Mesenteric fat pad (tissue), 1 donor: ENCODE measurements around a stretch of chr7.

- PRO-cap, result no peak
Observed at GRCh38 chr7:148806896-148807997, 76.8 kb downstream of the EZH2 start.

- PRO-cap, result no peak
Observed at GRCh38 chr7:148811655-148812660, 72.1 kb downstream of the EZH2 start.

DNA sequence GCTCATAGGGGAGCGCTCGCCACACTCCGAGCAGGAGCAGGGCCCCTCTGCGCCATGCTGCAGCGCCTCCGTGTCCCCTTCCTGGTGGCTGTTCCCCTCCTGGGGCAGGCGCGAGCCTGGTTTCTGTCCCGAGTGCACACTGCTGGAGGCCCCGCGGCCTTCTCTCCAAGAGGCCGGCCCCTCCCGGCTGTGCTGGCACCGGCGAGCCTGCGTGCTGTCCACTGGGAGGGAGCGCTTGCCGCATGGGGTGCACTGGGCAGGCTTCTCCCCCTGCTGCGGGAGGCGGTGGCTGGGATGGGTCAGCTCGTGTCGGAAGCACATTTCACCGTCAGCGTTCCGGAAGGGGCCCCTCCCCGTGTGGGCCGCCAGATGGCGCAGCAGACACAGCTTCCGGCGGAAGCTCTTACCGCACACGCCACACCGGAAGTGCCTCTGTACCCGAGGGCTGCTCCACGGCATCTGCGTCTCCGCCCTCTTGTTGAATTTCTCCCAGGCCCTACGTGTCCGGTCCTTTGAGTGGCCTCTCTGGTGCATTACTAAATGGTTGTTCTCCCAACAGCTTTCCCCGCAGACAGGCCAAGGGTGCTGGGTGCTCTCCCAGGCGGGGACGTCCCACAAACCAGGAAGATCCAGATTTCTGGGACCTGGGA, 18.8 kb downstream of the ZNF786 start:
- PRO-cap, result no peak

DNA sequence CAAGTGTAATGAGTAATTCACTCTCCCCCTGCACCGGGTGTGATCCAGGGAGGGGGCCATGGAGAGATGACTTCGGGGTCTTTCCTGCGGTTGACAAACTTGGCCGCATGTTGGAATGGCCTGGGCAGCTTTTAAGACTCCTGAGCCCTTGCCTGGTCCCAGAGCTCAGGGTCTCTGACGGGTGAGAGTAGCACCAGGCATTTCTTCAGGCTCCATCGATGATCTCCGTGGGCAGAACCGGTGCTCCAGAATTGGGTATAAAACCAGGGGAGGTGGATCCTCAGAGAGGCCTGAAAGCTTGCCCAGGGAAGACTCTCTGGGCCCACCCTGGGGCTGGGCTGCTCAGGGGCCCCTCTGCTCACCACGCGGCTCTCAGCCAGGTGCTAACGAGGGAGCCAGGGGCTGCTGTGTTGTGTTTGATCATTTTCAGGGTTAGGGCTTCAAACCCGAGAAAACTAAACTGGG, 912 bp downstream of the ZNF282 start:
- PRO-cap, result no peak

GRCh38 chr7:149224863-149225304, 14.6 kb upstream of the ZNF212 start:
- PRO-cap, result no peak

GRCh38 chr7:149239942-149240832, 736 bp downstream of the ZNF212 start:
- PRO-cap, result no peak

GRCh38 chr7:149455069-149455837, 5.6 kb downstream of the ZNF777 start:
- PRO-cap, result no peak

GRCh38 chr7:149473738-149474109, 12.9 kb upstream of the ZNF777 start:
- PRO-cap, result no peak

GRCh38 chr7:149599351-149600173, 102.0 kb upstream of the ZNF746 start:
- PRO-cap, result no peak

GRCh38 chr7:149600556-149601124, 103.0 kb upstream of the ZNF746 start:
- PRO-cap, result no peak

DNA sequence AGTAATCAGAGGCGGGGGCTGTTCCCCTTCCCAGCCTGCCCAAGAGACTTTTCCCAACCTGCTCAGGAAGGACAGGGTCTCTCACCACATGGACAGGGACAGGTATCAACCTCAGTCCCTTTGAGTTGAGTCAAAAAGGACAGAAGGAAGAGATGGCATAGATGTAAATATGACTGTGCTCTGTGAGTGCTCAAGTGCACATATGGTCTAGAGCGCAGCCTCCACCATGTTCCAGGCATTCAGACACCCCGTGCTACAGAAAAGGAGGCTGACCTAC, 2.8 kb downstream of the ZNF467 start:
- PRO-cap, result no peak

- PRO-cap, result no peak
Observed at GRCh38 chr7:149770883-149771455, 2.4 kb downstream of the ZNF467 start.

GRCh38 chr7:149972565-149972947, 98.8 kb downstream of the ATP6V0E2 start:
- PRO-cap, result no peak

DNA sequence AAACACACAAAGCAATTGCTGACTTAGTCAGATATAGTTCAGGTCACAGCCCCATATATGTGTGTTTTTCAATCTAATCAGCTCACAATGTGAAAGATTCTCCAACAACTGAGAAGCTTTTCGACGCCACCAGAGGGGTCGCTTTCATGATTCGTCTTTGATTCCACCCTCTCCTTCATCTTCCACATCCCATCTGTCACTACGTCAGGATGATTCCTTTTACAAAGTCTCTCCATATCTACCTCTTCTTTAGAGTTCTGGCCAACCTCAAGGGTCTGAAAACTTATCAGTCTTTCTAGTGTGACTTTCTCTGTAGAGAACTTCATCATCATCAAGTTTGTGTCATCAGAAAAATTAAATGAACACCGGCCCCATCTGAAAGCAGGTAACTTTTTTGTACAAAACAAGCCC, 188.6 kb upstream of the LRRC61 start:
- PRO-cap, result no peak

- PRO-cap, result no peak
Observed at GRCh38 chr7:150277434-150278217, 45.5 kb upstream of the LRRC61 start.

- PRO-cap, result no peak
Observed at GRCh38 chr7:150325094-150325705, 1.9 kb upstream of the ACTR3C start.

- PRO-cap, result no peak
Observed at GRCh38 chr7:150382879-150383100, 3.7 kb downstream of the ZNF775 start.

- PRO-cap, result no peak
Observed at GRCh38 chr7:150435094-150436453, 14.9 kb upstream of the GIMAP8 start.

DNA sequence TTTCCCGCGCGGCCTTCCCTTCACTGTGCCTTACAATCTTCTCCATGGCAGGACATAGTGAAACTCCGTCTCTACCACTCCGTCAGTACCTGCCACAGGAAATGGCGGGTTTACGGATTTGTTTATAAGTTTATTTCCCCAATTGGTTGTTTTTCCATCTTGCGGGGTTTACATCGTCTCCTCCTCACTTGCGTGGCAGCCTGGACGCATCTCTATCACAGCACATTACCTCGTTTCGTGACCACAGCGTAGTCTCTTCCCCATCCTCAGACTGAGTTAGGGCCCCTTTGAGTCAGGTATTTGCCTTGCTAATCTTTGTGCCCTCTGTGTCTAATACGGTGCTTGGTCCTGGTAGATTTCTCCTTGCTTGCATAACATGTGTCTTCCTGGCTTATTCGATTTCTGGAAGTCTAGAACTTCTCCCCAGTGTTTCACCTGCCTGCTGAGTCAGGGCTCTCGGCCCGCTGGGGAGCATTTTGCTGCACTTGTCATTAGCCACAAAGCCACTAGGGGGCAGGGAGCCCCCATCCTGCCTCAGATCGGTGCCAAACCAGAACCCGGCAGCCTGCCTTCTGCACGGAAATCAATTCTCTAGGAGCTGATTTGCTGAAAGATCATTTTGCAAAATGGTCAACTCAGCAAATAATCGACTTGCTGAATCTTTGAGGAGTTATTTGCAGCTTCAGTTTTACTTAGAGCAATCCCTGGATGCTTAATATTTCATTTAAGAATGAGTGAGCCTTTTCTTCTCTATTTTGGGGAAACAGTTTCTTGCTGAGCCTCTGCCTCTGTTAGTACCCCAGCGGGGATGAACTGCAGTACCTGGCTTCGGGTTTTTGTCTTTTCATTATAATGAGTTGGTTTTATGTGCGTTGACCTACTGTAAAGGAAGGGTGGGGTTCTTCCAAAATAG, 1.8 kb upstream of the GIMAP8 start:
- PRO-cap, result no peak

DNA sequence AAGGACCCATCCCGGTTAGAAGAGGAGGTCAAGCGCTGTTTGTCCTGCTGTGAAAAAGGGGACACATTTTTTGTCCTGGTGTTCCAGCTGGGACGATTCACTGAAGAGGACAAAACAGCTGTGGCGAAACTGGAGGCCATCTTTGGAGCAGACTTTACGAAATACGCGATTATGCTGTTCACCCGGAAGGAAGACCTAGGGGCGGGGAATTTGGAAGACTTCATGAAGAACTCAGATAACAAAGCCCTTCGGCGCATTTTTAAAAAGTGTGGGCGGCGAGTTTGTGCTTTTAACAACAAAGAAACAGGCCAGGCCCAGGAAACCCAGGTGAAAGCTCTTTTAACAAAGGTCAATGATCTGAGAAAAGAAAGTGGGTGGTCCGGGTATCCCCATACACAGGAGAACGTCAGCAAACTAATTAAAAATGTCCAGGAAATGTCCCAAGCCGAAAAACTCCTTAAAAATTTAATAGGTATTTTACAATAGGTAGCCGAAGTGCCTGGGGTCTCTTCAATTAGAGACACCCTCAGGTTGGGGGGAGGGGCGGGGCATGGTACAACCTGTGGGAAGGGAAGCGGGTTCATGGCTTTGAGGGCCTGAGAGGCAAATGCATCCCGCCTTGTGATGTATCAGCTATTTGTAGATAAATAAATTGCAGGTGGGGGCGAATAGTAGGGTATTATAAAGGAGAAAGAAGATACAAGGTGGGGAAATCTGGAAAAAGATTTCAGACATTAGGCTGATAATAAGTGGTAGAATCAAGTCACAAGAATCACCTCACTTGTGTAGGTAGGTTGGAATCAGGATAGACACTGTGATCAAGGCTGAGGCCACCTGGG, 27.1 kb downstream of the GIMAP8 start:
- PRO-cap, result no peak